Neural cell (in vitro differentiated cells): ENCODE measurements around a stretch of chr10.

DNA sequence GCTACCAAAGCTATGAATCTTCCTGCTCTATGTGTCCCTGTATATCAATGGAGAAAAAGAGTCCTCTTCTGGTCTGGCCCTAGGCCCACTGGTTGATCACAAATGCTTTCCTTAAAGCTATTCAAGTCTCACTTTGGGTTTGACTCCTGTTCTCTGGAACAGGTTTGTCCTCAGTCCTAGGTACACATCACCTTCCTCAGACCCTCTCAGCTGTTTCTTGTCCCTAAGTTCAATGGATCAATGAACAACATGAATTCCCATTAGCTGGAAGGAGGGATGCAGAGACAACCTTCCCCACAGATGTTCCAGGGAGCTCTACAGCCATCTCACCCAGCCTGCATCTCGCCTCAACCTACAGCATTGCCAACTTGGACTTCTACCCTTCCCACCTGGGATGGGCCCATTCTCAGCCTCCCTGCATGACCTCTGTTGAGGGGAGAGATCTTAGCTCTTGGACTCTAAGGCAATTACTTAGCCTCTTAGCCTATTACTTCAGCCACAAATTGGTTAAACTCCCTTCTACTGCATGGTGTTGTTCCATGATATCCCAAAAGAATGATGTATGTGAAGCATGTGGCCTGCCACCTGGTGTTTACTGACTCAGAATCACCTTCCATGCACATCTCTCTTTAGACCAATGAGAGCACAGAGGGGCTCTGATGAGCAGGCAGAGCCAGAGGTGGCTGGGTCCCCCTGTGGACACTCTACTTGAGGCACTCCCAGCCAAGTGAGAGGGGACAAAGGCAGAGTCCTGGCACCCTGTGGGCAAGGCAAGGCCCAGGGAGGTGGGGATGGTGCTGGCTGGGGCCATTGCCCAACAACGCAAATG, 164.2 kb downstream of the NEURL1 start:
- RAMPAGE, long total RNA: no peak

GRCh38 chr10:103658358-103658776, 164.9 kb downstream of the NEURL1 start:
- RAMPAGE, long total RNA: no peak

GRCh38 chr10:103660306-103661289, 167.1 kb downstream of the NEURL1 start:
- RAMPAGE, long total RNA: no peak

DNA sequence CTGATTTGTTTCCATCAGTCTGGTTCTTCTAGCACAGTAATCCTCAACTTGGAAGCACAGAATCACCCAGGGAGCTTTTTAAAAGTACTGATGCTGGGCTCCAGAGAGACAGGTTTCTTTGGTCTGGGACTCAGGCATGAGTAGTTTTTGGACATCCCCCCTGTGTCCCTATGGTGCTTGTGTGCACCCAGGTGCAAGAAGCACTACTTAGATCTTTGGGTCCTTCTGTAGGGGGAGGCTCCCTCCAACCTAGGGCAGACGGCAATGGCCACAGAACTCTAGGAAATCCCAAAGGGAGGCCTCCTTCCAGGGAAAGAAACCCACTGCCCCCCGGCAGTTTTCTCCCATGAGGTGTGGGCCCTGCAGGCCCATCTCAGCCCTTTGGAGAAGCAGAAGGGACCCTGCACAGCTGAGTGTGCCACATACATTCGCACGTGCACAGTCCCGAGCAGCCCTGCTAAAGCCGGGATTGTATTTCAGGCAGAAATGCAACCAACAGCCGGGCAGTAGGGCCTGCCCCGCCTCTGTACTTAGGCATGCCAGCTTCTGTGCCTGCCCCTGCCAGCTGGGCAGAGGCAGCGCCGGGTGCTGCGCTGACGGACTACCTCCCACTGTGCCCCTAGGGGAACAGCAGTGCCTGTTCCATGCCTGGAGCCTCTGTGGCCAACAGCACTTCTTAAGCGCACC, 170.1 kb downstream of the NEURL1 start:
- RAMPAGE, long total RNA: no peak

DNA sequence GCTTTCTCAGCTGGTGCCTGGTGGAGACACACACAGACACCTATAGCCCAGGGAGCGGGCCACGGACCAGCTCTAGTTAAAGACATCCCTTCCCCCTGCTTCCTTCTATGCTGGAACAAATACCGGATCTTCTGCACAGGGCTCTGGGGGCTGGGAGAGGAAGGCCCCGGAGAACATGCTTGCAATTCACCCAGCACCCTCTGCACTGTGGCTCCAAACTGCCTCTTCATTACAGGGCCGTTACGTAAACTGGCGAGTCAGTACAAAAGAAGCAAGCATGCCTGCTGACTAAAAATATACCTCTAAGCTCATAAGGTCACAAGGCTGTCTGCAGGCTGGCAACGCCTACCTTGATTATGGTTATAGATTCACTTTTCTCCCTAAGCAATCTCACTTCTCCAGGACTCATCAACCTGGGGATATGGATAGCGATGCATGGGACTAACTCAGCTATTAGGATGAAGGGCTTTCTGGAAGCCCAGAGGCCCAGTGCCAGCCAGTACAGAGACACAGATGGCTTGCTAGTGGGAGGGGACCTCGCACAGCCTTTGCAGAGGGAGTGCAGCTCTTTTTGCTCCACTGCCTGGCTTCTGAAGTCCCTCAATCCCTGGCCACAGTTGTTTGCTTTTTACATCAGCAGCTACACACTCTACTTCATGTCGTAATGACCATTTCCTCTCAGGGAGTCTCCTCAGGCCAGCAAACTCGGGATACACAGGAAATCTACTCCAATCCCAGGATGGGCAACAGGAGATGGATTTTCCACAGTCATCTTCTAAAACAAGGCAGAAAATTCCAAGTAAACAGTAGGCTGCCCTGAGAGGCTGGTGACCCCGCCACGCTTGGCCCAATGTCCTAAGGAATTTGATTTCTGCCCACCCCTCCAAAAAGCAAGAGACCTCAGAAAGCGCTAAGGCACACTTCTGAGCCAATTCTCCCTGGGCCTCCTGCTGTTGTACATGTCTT, 96.1 kb downstream of the SH3PXD2A start:
- RAMPAGE, long total RNA: no peak

- RAMPAGE, long total RNA: no peak
Observed at GRCh38 chr10:103794132-103794894, 61.1 kb downstream of the SH3PXD2A start.

DNA sequence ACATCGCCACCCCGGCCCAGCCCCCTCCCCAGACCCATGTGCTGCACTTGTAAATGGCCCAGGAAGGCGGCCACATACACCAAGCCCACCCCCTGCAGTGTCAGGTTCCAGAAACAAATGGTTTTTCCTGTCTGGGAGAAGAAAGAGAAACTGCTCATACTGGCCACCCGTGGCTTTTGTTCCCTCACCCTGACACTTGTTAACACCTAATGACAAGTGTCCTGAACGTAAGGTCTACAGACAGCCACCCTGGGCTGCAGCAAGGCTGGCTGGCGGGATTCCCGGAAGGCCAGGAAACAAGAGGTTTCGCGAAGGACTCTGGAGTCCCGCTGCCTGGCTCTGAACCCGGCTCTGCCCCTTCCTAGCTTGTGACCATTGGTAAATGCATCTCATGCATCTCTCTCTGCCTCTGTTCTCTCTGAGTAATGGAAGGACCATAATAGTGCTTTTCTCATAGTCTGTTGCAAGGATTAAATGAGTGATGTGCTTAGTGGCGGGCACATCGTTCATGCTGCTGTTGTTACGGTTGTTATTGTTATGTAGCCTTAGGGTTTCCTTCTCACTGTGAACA, 15.0 kb downstream of the SH3PXD2A start:
- RAMPAGE, long total RNA: no peak

DNA sequence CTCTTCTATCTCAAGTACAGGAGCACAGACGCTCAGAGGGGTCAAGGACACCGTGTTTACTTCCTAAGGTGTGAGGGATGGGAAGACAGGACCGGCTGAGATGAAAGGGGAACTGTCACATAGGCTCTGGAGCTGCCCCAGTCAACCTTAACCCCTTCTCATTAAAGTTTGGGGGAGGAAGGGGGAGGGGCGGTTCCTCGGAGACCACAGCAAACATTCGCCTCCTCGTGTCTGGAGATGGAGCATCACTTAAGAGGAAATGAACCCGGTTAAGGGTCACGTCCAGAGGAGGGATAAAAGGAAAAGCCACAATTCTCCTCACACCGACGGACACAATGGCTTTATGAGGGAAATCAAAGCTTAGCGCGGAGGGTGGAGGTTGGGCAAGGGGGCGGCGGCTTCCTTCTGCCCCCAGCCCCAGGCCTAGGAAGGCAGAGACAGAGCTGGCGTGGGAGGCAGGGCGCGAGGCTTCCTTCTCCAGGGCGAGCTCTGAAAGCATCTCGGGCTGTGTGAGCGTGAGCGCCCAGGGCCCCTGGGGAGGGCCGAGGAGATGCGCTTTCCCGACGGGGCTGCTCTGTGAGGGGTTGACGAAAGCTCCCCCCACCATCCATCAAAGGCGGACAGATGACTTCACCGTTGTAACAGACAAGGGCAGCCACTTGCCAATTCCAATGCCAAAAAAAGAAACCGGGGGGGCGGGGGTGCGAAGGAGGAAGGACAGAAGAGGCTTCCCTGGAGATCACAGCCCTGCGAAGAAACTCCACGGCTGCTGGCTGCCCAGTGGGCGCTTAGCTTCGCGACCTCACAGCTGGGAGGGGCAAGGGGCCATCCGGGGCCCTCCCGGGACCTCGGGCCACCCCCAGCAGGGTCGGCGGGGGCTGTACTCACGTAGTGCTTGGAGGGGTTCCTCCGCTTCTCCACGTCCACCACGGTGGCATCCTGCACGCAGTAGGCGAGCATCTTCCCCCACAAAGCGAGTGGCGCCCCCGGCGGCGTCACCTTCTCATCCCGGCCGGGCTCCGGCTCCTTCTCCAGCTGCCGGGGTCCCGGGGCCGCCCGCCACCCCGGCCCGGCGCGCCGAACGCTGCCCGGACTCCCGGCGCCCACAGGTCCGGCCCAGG, 709 bp downstream of the SH3PXD2A start:
- RAMPAGE, long total RNA: no peak

DNA sequence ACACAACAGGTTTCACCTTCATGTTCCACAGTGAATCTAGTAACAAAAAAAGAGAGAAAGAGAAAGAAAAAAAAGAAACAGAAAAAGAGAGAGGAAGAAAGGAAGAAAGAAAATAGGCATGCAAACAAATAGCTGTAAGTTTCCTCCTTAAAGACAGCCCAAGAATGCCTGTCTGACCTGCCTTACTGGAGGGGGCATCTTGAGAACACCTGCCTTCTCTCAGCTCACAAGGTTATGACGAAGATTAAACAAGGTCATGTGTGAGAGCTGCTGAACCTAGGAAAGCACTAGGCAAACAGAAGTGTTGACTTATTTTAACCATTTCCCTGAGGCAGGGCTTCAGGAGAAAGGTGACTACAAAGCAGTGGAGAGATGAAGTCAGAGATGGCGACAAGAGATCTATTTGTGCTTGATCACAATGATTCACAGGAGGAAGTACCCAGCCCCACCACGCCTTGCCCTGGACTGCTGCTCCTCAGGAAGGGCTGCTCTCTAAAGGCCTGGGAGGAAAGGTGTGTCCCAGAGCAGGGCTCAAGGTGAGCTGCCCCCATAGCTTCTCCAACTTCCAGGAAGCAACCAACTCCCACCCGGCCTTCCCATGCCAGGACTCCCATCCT, 27.8 kb downstream of the STN1 start:
- RAMPAGE, long total RNA: no peak

- RAMPAGE, long total RNA: no peak
Observed at GRCh38 chr10:103894241-103894935, 23.6 kb downstream of the STN1 start.

GRCh38 chr10:103966432-103966882, 483 bp upstream of the SLK start:
- RAMPAGE, long total RNA: no peak

GRCh38 chr10:104001153-104001751, 34.3 kb downstream of the SLK start:
- RAMPAGE, long total RNA: no peak

DNA sequence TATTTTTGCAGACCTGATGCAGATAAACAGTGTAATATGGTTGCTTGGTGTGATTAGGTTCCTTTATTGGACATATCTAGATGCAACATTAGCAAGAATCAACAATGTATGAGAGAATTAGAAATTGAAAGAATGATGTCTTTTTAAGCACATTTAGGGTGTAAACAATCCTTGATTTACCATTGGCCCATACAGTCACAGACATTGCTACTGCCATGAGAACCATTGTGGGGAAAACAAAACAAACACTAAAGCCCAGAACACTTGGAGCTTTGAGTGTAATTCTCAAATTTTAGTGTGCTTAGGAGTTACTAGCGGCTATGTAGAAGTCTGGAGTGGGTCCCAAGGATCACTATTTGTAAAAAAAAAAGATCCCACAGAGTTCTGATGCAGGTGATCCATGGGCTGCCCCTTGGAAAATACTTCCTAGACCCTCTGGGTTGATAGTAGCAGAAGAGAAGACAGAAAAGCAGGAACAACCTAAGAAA, 36.8 kb downstream of the SLK start:
- RAMPAGE, long total RNA: no peak

DNA sequence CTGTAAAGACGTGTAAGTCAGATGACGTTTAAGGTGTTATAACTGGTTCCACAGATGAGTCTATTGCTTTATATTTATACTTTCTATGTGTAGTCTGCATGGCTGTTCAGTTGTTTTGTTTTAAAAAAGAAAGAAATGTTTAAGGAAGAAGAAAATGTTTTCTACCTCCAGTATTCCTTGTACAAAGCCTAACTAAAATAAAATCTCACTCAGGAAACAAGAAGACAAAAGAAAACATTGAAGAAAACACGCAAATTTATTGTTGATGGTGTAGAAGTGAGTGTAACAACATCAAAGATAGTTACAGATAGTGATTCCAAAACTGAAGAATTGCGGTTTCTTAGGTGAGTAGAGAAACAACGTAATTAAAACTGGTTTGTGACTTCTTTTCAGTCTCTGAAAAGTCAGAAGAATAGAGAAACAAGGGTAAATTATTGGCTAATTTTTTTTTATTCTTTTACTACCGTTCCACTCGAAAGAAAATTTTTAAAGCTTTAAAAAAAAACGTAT, 38.5 kb downstream of the SLK start:
- RAMPAGE, long total RNA: no peak

- RAMPAGE, long total RNA: no peak
Observed at GRCh38 chr10:104019528-104020033, 52.6 kb downstream of the SLK start.

DNA sequence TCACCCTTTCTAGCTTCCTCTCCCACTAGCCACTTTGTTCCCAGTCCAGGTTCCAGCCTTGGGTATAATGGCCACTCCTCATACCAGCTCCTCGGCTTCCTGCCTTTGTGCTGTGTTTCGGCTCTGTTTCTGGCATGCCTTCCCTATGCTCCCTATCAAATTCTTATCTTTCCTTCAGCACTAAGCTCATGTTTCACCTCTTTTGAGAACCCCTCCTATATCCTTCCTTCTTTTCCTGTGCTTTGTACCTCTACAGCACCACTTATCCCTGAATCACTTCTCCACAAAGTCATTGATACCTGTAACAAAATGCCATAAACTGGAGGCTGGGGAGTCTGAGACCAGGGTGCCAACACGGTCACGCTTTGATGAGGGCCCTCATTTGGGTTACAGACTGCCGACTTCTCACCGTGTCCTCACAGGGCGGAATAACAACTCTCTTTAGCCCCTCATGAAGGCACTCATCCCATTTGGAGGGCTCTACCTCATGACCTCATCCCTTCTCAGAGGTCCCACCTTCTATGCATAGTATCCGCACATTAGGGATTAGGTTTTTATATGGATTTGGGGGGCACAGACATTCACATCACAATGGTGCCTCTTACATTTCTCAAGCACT, 57.6 kb downstream of the SLK start:
- RAMPAGE, long total RNA: no peak

- RAMPAGE, long total RNA: no peak
Observed at GRCh38 chr10:104085016-104085475, 634 bp downstream of the COL17A1 start.

GRCh38 chr10:104119855-104120480, 2.0 kb upstream of the SFR1 start:
- RAMPAGE, long total RNA: no peak

DNA sequence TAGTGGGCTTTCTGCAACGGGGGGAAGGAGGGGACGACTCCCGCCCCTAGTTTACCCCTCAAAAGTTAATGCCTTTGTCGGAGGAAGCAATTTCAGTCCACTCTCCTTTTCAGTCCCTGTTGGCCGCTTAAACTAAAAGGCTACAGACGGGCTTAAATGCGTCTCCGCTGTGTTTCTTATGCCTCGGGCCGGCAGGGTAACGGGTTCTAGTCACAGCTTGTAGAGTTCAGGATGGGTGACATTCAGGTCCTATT, 285 bp downstream of the SFR1 start:
- RAMPAGE, long total RNA: no peak

- RAMPAGE, long total RNA: no peak
Observed at GRCh38 chr10:104349514-104350220, 4.0 kb upstream of the CFAP58 start.